ENCODE data around the genes ASB18 and COL6A3.

DNA sequence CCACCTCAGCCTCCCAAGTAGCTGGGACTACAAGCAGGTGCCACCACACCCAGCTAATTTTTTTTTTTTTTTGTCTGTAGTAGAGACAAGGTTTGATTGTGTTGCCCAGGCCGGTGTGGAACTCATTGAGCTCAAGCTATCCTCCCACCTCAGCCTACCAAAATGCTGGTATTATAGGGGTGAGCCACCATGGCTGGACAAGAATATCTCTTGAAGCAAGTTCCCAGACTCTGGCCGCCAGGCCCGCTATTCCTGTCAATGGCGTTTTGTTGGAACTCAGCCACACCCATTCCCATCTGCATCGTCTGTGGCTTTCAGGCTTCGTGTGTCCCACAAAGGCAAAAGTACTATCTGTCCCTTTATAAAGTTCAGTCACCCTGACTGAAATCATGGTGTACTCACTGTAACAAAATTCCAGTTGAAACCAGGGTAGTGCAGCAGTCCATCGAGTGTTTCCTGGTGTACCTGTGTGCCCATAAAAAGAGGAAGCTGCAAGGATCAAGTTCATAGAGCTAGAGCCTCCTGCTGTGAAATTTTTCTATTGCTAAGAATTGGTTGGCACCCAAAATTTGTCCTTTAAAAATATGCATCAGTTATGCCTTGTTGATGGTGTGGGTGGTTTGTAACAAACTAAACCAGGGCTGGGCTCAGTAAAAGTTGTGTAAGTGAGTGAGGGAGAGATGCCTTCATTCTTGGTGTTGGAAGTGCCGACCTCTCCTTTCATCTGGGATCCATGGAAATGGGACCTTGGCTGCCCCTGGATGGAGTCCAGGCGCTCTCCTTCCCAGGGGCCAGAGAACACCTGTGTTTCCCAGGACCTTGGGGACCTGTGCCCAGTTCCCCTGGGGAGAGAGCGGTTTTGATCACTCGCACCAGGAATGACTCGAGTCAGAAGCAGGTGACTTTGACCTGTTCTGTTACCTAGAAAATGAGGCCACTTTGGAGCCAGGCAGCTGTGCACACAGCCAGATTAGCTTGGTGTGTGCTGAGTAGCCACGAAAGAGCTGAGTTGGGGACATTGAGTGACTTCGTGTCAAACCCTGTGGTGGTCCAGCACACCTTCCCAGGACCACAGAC, 97.0 kb downstream of the SH3BP4 start:
- PRO-cap: no peak

DNA sequence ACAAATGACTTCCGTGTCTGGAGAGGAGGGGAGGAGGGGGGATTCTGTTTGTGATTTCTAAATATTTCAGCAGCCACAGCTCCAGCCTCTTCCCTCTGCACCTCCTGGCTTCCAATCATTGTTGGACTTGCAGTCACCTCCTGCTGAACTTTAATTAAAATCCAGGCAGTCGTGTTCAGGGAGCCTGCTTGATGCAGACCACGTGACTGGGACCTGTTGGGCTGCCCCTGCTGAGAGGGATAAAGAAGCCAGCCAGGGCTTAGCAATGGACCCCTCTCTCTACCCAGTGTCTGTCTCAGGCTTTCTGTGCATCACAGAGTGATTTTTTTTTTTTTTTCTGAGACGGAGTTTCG, 115.1 kb downstream of the SH3BP4 start:
- PRO-cap: no peak

DNA sequence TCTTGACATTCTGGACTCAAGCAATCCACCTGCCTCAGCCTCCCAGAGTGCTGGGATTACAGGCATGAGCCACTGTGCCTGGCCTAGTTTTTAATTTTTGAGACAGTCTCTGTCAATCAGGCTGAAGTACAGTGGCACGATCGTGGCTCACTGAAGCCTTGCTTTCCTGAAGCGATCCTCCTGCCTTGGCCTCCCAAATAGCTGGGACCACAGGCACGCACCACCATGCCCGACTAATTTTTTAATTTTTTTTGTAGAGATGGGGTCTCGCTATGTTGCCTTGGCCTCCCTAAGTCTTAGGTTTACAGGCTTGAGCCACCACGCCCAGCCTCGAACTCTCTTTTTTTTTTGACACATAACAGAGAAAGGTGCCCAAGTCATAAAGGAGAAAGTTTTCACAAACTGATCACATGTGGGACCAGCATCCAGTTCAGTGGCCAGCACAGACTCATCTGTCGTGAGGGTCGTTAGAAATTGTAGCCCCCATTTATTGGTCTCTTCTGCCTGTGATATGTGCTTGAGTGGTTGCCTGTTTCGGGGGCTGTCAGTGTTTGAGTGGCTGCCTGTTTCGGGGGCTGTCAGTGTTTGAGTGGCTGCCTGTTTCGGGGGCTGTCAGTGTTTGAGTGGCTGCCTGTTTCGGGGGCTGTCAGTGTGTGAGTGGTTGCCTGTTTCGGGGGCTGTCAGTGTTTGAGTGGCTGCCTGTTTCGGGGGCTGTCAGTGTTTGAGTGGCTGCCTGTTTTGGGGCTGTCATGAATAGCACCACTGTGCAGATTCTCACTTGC, 10.2 kb downstream of the AGAP1 start:
- PRO-cap: no peak

- PRO-cap: no peak
Measured at GRCh38 chr2:235535530-235536033, 41.7 kb downstream of the AGAP1 start.

GRCh38 chr2:235824899-235825310, 331.1 kb downstream of the AGAP1 start:
- PRO-cap: no peak

DNA sequence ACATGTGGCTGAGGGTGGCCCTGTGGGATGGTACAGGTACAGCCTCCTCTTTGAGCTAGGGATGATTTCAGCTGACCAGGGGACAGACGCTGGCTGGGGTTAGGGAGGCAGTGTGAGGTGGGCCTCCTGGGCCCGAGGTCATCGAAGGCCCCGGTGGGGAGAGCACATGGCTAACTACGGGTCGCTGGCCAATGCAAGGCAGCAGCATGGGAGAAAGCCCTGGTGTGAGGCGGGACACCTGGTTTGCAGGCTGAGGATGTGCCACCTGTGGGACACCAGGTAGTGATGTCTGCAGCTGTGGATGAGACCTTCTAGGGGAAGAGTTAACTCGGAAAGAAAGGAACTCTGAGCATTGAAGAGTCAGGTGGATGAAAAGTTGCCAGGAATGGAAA, 304.7 kb downstream of the GBX2 start:
- PRO-cap: no peak

GRCh38 chr2:236030495-236030884, 137.7 kb downstream of the GBX2 start:
- PRO-cap: no peak

- PRO-cap: no peak
Measured at GRCh38 chr2:236264237-236264776, at the start of gene ASB18. ASB18 (minus strand) TSS chr2:236264406.

DNA sequence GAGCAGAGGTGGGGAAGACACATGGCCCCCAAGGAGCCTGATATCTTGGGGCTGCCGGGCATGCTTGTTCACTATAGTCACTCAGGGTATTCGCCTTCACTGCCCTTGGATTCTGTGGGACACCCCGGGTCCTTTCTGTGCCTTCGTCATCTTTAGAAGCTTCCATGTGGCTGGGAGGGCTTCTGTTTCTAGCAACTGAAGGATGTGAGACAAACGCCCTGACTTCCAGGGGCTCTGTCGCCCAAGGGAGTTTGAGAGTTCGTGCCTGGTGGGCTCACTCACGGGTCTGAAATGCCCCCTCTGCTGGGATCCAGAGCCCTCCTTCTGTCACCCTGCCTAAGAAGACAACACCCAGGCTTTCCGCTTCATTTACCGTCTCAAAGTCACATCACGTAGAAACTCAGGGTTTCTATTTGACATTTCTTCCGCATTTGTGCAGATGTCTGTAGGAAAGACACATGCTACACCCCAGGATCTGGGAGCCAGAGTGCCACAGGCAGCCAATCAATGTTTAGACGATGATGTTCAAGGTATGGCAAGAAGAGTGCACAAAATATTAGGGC, 24.5 kb upstream of the ACKR3 start:
- PRO-cap: no peak

- PRO-cap: no peak
Measured at GRCh38 chr2:236731853-236732641, 162.4 kb downstream of the ACKR3 start.

DNA sequence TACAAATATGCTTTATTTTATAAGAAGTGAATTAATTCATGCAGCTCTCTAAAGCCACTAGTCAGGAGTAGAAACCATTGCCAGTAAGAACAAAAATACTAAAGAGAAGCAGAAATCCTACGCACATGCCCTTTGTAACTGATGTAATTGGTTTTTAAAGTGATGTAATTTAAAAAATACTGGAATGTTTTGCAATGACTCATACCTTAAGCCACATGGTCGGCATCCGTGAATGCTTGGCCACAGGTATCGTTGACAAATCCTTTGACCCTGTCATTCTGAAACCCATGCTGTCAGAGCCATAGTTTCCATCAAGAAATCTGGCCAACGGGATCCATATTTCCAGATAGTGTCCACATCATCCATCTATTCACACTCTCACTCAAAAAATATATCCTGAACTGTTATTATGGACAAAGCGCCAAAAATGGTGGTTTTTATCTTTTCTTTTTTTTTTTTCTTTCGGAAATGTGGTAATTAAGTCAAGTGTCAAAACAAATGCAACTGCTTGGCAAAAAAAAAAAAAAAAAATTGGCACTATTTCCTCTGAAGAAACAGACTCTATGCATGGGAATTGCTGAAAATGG, 213.4 kb downstream of the ACKR3 start:
- PRO-cap: no peak

- PRO-cap: no peak
Measured at GRCh38 chr2:236928385-236929149, 157.1 kb upstream of the COPS8 start.

- PRO-cap: no peak
Measured at GRCh38 chr2:237086084-237086623, 465 bp downstream of the COPS8 start.

- PRO-cap: no peak
Measured at GRCh38 chr2:237143532-237144076, 57.9 kb downstream of the COPS8 start.

DNA sequence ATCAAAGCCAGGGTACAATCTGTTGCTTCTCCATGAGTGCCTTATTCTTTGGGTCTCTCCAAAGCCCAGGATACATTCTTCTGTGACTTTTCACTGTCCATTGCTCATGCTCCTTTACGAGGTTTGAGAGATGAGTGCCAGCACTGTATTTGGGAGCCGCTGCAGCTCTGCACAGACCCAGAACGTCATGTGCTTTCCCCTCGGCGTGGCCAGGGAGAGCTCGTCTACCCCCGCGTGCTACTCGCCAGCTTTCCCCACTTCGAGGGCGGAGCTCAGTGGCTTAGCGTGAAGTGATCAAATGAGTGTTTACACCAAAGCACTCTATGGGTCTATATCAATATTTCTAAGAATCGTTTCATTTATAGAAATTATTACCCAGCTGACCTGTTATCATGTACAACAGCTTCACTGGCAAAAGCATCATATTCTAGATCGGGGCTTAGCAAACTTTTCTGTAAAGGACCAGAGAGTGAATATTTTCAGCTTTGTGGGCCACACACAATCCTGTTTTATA, 123.6 kb downstream of the COL6A3 start:
- PRO-cap: no peak

GRCh38 chr2:237335889-237336709, 77.9 kb downstream of the COL6A3 start:
- PRO-cap: no peak

GRCh38 chr2:237403031-237403391, 11.0 kb downstream of the COL6A3 start:
- PRO-cap: no peak

DNA sequence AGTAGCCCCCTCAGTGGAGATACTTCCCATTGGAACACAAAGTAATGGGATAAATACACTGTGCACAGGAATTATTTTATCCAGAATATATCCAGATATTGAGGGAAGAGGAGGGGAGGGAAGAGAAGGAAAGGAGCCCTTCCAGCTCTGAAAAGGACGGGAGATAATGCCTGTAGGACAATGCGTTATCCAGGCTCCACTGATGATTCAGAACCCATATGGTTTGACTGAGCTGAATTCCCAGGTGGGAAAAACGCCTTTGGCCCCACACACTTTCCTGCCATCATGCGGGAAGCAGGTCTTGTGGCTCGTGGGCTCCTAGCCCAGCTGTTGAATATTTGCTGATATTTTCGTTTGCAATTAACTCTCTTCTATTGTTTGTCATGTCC, 9.0 kb downstream of the COL6A3 start:
- PRO-cap: no peak

DNA sequence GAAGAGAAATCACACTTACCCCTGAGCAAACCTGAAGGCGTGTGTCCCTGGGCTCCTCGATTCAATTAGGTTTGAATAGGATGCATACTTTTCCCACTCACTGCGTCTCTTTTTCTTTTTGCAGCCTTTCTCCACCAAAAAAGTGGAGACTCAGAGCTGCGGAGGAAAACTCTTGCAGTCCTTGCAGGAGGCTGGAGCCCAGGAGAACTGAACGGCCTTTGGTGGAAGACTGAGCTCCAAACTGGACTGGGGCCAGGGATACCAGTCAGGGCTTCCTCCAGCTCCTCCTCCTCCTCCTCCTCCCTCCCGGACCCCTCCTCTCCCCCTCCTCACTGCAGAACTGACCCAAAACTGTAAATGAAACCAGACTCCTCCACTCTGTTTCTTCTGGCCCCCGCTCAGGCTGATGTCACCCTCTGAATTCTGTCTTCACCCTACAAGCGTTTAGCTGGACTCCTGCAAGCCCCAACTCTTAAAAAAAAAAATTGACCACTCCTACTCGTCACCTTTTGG, at the start of gene COL6A3:
Gene COL6A3 (minus strand): TSS at position 231 of the 513 bp plus-strand sequence.
- PRO-cap: unidirectional peak, minus-strand start at position 209 of the sequence

GRCh38 chr2:237473902-237474592, 13.0 kb upstream of the MLPH start:
- PRO-cap: no peak

Data from peritoneum (tissue), 1 donor.